Diencephalon (tissue), 2 donors: ENCODE results near the genes IL24 and PIGR.

DNA sequence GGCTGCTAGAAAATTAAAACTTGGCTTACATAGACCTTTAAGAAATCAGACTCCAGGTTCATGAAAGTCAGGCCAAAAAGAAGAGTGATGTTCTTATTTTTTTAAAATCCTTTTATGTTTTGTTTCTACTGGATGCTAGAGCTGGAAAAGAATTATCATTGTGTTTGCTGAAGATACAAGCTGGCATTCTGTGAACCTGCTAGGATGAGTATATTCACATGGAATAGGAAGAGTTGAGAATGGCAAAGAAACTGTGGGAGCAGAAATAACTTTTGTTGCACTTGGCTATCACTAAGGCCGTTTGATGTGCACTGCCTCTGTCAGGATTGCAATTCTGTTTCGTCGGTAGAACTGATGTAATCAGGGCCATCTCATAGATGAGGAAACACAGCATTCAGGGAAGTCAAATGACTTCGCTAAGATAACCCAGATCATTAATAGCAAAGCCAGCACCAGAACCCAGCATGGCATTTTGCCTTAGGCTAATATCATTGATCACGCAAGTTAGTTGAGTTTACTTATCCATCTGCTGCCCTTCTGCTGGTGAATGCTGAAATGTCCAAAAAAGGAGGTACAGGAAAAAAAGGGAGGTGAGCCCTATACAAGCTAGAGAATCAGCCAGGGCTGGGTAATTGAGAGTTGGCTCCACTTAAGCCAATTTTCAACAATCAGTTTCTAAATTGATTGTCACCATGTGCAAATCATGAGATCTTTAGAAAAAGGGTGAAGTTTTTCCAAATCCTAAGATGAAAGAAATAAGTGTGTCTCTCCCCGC, 7.5 kb downstream of the RASSF5 start:
- RAMPAGE, long total RNA: no peak

DNA sequence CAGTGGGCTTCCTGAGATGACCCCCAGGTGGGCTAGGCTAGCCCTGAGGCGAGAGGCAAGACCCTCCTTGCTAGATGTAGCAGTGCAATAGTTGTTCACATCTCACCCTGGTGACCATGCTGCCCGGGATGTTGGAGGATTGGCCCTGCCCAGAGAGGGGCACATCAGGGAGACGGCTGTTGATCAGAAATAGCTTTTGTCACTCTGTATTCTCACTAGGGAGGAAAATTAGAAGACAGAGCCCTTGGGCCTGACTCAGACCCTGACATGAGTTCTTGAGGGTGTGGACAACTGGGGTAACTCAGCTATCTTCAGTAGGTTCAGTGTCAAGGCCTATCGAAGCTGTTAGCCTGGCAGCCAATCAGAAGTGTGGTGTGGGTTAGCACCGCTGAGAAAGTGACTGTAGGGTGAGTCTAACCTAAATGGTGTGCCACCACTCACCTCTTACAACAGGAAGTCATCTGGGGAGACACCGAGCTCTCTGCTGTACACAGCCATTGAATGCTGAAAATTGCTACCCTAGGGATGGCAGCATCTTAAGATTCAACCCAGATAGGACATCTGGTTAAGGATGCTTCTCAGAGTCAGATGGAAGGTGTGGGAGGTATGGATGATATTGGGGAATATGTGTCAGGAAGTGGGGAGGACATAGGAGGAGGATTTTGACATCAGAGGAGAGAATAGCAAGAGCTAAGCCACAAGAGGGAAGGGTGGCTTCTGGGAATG, 44.6 kb downstream of the RASSF5 start:
- RAMPAGE, long total RNA: no peak

- RAMPAGE, long total RNA: no peak
Observed at GRCh38 chr1:206556498-206556817, 49.1 kb downstream of the RASSF5 start.

GRCh38 chr1:206556818-206557748, 49.8 kb downstream of the RASSF5 start:
- RAMPAGE, long total RNA: no peak

DNA sequence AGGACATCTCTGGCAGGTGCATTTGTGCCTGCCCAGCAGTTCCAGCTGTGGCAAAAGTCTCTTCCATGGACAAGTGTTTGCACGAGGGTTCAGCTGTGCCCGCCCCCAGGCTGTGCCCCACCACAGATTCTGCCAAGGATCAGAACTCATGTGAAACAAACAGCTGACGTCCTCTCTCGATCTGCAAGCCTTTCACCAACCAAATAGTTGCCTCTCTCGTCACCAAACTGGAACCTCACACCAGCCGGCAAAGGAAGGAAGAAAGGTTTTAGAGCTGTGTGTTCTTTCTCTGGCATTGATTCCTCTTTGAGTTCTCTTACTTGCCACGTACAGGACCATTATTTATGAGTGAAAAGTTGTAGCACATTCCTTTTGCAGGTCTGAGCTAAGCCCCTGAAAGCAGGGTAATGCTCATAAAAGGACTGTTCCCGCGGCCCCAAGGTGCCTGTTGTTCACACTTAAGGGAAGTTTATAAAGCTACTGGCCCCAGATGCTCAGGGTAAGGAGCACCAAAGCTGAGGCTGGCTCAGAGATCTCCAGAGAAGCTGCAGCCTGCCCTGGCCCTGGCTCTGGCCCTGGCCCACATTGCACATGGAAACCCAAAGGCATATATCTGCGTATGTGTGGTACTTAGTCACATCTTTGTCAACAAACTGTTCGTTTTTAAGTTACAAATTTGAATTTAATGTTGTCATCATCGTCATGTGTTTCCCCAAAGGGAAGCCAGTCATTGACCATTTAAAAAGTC, 25.0 kb downstream of the EIF2D start:
- RAMPAGE, long total RNA: no peak

DNA sequence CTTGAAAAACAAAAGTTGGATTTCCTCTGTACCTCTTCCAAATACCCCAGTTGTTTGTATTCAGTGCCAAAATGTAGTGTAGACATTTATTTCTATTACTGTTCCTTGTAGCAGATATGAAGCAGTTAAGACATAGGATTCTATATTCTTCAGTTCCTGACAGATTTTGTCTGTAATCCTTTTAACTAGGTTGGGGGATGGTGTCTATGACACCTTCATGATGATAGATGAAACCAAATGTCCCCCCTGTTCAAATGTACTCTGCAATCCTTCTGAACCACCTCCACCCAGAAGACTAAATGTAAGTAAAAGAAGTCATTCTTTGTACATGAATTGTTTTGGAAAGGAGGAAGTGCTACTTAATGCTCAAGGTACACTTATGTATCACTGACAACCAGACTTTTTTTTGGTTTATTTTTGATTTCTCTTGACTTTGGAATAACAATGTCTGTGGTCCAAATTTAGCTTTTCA, 2.2 kb downstream of the DYRK3 start:
- RAMPAGE, long total RNA: no peak

GRCh38 chr1:206674854-206675344, 9.8 kb upstream of the MAPKAPK2 start:
- RAMPAGE, long total RNA: no peak

GRCh38 chr1:206708943-206709655, 24.4 kb downstream of the MAPKAPK2 start:
- RAMPAGE, long total RNA: no peak

DNA sequence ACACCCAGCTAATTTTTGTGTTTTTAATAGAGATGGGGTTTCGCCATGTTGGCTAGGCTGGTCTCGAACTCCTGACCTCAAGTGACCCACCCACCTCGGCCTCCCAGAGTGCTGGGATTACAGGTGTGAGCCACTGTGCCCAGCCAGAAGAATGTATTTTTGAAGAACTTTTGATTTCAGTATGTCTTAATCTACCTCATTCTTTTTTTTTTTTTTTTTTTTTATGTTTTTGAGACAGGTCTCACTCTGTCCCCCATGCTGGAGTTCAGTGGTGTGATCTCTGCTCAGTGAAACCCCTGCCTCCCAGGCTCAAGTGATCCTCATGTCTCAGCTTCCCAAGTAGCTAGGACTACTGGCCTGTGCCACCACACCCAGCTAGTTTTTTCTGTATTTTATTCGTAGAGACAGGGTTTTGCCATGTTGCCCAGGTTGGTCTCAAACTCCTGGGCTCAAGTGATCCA, 26.7 kb downstream of the MAPKAPK2 start:
- RAMPAGE, long total RNA: no peak

DNA sequence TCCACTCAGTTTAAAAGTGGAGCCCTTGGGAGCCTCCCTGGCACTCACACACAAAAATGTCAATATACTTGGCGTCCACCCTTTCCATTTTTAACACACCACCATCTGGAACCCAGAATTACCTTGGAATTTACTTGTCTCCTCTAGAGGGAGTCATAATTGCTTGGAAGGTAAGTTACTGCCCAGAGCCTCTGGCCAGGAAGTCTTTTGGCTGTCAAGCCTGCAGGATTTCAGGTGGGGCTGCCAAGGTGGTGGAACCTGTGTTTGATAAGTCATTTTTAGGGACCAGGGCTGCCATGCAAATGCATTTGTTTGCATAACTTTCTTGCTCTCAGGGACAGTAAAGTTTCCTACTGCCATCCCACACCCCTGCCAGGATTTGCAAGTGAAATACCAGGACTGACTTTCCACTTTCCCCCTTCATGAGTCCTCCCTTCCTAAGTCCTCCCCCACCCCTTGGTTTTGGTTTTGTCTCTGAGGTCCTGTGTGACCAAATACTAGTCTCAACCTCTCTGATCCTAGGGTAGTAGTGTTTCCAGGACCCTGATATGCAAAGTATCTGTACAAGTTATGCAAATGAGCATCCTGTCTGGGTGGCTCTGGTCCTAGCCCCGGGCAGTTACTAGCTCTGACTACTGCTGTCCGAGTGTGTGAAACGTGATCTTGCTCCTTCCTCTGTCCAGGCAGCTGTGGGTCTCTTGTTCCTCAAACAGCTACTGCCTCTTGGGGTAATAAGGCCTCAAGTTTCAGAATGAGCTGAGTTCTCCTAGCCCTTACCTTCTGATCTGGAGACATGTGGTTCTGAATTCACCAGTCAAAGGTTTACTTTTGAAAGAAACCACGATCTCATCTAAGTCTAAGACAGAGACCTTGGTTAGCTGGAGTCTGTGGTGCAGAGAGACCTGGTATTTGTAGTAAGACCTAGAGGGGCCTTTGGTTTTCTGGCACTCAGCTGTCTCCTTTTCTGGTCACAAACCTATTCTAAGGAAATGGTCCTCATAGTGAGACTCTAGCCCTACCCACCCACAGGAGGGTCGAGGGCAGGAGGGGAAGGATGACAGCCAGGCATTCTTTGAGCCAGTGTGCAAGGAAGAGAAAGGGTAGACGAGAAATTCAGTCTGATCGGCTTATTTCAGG, 31.2 kb upstream of the IL19 start:
- RAMPAGE, long total RNA: no peak

GRCh38 chr1:206769319-206769731, 1.2 kb upstream of the IL19 start:
- RAMPAGE, long total RNA: no peak

DNA sequence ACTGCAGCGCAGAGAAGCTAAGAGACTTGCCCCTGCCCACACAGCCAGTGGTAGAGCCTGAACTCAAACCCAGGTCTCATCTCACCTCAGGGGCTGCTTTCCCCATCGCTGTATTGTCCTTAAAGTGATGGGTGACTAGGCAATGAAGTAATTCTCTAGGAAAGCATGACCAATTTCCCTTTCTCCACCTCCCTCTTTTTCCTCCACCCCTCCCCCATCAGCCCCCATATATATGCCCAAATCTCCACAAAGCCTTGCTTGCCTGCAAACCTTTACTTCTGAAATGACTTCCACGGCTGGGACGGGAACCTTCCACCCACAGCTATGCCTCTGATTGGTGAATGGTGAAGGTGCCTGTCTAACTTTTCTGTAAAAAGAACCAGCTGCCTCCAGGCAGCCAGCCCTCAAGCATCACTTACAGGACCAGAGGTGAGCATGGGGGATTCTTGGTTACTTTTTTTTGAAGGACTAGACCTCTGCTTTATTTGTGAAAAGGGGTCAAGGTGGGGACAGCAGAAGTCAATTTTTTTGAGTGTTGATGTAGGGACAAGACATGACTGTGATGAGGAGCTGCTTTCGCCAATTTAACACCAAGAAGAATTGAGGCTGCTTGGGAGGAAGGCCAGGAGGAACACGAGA, at the start of gene IL24:
Gene IL24, plus strand, starts transcription at position 257 of the 639 bp plus-strand sequence.
- RAMPAGE, long total RNA: no peak

DNA sequence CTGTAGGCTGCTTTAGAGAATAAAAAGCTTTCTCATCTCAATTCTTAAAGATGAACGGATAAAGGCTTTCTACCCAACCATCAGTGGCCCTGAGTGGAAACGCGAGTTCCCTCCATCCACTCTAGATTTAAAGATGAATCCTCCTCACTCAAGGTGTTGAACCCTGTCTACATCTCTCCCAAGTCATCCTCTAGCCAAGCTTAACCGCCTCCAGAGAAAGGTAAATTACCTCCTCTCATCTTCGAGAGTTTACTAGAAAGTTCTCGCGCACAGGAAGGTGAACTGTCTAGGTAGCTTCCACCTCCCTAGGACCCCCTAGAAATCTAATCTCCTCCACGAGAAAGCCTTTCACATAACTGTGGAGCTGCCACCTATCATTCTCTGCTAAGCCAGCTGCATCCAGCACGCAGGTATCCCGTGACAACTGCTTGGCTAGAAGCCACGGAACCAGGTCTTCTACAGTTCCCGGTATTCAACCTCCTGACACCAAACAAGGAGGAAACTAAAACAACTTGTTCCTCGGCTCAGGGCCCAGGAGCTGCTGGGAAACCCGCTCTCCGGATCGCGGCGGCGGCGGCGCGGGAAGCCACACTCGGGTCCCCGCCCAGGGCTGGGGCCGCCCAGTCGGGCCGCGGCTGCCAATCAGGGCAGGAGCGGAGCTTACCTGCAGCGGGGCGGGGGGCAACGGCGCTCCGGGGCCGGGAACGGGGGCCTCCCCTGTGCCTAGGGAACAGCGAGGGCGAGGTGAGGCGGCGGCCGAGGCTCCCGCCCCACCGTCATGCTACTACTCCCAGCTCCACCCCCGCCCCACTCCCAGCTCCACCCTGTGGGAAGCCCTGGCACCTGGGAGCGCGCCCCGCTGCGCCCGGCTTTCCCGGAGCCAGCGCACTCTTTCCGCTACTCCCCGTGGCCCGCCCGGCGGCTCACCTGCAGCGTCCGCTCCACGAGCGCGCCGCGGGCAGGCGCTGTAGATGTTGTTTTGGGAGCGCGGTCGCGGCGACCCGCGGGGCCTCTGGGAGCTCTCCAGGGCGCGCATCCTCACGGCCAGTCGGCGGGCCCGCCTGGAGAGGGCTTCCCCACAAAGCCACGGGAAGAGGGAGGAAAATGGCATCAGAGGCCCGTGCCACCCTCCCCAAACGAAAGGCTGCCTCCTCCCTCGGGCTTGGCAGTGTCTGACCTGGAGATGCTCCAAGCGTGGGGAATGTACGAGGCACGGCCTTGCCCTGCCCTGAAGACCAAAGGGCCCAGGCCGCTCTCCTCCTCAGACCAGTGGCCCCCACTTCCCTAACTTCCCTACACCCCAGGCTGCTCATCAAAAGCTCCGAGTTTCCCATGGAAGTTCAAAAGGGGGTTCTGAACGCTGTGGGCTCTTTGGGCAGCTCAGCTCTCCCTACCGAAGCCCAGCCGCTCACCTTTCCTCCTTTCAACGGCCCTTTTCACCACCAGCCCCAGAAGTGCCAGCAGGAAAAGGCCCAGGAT, 12.1 kb downstream of the IL24 start:
- RAMPAGE, long total RNA: start-site peak on the minus strand centred at position 1,104 of the sequence, 693 bp wide, 24 and 47 reads in 2 replicates

GRCh38 chr1:206927177-206927947, 5.6 kb upstream of the FCMR start:
- RAMPAGE, long total RNA: no peak

DNA sequence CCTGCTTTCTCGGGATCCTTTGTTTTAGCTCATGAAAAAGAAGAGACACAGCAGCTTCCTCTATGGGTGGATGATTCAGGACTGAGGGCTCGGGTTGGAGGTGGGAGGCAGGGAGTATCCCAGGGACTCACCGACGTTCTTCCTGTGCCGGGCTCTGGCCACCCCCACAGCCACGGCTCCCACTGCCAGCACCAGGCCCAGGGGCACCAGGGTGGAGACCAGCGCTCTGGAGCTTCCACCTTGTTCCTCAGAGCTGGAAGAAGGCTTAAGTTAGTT, 10.5 kb upstream of the FCMR start:
- RAMPAGE, long total RNA: no peak

DNA sequence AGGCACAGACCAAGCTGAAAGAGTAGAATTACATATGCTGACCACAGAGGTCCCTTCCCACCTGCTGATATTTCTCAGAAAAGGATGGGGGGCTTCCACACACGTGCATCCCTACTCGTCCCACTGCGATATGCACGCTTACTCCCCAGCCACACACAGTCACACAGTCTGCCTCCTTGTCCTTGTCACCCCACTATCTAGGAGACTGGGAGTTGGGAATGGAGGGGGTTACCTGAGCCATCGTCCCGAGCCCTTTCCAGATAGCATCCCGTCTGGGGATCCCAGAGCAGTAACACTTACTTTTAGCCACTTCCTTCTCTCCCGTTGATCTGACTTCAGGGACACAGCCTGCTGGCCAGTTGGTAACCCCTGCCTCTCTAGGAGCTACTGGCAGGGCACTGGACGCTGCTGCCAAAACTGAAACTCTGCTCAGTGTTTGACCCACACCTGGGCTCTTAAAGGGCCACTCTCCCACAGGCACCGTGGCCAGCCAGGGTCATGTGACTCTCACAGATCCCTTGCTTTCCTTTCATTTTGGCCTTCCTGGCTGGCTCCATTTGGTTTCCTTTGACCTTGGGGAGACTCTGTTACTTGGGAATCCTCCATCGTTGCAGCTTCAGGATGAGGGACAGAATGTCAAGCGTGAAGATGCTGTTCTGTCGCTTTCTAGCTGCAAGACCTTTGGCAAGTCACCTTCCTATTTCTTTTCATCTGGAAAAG, at the start of gene PIGR:
Gene PIGR, minus strand, starts transcription at position 431 of the 720 bp plus-strand sequence.
- RAMPAGE, long total RNA: no peak

DNA sequence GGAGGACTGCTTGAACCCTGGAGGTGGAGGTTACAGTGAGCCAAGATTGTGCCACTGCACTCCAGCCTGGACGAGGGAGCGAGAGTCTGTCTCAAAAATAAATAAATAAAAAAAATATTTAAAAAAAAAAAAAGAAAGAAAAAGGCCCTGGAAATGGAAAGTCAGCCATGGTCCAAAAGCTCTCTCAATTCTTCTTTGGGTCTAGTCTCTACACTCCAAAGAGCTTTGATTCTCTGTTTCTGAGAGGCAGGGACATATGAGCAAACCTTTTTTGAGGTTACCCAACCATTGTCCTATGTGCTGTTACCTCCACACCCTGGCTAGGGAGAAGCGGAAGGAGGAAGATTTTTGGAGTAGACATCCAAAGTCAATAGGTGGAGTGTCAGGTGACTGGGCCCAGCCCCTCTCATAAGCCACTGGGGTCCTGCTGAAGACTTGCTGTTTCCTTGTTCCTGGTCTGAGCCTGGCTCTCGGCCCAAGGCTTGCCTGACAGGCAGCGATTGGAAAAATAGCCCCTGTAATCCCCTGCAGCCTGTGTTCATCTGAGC, 6.7 kb upstream of the PIGR start:
- RAMPAGE, long total RNA: no peak

GRCh38 chr1:206954285-206955200, 8.3 kb upstream of the PIGR start:
- RAMPAGE, long total RNA: no peak

DNA sequence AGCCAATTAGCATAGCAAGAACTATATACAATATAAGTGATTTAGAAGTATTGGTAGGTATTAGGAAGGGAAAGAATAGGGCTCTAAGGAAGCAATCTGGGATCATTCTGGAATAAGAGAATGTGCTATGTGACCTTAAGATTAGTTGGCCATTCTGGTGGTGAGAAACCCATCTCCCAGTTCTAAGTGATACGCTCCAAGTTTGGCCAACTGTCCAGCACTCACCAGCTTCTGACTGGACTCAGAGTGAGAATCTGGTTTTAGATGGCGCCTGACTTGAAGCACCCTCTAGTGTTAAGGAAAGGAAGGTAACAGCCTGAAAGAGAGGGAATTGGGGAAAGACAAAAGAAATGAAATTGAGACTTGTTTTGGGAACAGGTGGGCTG, 9.0 kb upstream of the FCAMR start:
- RAMPAGE, long total RNA: no peak

GRCh38 chr1:207005564-207005949, 27.0 kb downstream of the C1orf116 start:
- RAMPAGE, long total RNA: no peak